ENCODE measurements around a stretch of chr5.

DNA sequence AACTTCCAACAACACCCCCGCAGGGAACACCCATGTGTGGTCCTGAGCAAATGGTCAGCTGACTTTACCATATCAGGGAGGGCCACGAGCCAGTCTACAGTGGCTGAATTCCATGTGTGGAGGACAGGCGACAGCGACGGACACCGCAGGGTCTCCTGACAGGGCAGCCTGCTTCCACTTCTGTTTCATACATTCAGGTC lies 415.6 kb downstream of the DTWD2 start:
- PRO-cap, result no peak

DNA sequence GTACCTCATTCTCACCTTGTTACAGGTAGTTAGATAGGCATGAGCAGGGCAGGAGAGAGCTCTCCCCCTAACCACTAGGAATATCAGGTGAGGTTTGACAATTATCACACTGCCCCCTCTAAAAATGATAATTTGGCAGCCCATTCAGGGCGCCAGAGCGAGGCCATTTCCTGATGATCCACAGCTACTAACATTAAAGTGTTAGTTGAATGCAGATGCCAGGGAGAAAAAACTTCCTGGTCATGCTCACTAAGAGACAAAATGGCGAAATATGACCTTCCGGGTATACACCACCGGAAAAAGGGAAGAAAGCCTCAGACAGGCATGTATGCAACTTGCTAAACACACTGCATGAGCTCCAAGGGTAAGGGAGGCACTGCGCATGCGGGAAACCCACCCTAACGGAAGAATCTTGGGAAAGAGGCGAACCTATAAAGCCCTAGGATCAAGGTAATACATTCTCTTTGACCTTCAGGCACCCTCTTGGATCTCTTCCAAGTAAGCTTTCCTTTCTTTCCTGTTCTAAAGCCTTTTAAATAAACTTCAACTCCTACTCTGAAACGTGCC lies 65.1 kb downstream of the DTWD2 start:
- PRO-cap, result no peak

DNA sequence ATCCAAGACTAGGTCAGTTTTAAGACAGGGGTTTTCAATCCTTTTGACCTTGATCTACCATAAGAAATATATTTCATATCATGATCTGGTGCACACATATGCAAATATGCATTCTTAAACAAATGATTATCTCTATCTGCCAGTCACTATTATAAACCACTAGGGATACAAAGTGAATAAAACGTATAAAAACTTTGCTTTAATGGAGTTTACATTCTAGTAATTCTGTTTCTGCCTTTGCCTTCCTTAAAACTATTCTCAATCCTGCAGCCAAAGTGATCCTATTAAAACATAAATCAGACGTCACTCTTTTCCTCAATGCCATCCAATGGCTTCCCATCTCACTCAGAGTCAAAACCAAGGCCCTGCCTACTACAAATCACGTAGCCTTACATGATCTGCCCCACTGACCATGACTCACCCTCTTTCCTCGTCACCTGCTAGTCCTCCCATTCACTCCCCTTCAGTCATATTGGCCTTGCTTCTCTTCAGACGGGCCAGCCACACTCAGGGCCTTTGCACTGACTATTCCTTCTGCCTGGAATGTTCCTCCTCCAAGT lies 39.1 kb upstream of the DMXL1 start:
- PRO-cap, result no peak

- PRO-cap, result no peak
Measured at GRCh38 chr5:119140899-119141405, 70.1 kb downstream of the DMXL1 start.

GRCh38 chr5:119271609-119271920 lies 84.3 kb upstream of the TNFAIP8 start:
- PRO-cap, result no peak

GRCh38 chr5:119291371-119292261 lies 64.2 kb upstream of the TNFAIP8 start:
- PRO-cap, result no peak

DNA sequence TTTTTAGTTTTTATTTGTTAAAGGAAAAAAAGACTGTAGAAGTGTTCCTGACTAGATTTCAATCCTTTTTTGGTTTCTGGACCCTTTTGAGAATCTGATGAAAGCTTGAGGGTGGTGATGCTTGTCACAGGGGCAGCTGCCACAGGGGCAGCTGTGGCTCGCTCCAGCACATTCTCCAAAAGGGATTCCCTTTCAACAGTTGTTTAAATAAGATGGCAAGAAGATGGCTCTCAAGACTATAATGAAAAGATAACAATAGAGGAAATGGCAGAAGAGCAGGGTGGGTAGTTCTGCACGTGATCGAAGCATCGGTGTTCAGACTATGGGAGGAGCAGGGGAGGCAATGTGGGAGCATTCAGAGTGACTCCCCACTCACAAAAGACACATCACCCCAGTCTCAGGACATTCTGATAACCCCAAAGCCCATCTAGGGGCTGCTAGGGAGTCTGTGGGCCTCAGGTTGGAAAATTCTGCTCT lies 46.5 kb upstream of the TNFAIP8 start:
- PRO-cap, result no peak

DNA sequence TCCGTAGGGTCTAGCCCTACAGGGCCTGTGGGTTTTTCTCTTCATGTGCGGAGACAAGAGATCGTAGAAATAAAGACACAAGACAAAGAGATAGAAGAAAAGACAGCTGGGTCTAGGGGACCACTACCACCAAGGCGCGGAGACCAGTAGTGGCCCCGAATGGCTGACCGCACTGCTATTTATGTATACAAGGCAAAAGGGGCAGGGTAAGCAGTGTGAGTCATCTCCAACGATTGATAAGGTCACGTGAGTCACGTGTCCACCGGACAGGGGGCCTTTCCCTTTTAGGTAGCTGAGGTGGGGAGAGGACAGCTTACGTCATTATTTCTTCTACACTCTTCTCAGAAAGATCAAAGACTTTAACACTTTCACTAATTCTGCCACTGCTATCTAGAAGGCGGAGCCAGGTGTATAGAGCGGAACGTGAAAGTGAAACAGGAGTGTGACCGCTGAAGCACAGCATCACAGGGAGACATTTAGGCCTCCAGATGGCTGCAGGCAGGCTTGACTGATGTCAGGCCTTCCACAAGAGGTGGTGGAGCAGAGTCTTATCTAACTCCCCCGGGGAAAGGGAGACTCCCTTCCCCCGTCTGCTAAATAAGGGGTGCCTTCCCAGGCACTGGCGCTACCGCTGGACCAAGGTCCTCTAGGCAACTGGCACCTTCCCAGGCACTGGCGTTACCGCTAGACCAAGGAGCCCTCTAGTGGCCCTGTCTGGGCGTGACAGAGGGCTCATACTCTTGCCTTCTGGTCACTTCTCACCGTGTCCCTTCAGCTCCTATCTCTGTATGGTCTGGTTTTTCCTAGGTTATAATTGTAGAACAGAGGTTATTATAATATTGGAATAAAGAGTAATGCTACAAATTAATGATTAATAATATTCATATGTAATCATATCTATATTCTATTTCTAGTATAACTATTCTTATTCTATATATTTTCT lies 6.1 kb upstream of the PRR16 start:
- PRO-cap, result no peak

- PRO-cap, result no peak
Measured at GRCh38 chr5:120464802-120465980, 1.1 kb downstream of the PRR16 start.

DNA sequence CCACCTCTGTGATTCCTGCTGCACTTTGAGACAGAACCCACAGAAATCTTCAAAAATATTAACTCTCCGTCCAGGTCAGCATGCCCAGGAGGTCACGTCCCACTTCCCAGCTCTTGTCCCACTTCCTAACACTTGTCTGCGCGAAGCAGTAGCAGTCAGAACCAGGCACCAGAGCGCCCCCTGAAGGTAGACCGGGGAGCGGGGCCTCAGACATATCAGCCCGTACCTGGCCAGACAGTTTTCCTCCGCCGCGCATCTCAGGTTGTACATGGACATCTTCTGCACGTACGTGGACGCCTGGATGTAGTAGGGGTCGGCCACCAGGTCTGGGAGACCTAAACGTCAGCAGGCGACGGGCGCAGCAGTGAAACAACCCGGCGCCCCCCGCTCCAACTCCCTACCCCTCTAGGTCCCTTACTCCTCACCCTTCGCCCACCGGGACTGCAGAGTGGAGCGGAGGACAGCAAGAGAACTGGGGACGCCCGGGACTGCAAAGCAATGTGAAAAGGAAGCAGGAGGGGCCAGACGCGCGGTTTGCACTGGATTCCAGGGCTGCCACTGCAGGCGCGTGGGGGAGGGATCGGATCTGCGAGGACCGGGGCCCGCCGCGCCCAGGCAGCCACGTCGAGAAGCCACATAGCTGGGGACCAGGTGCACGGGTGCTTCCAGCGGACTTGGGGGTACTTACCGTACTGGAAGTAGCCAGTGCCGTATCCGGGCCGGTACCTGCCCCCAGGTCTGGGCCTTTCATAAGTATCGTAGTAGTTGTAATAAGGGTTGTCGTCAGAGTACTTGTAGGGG lies 1.2 kb downstream of the LOX start:
- PRO-cap, result no peak

GRCh38 chr5:122311031-122311394 lies 1.0 kb upstream of the SNCAIP start:
- PRO-cap, result no peak

- PRO-cap, result no peak
Measured at GRCh38 chr5:122415284-122415987, 103.4 kb downstream of the SNCAIP start.

- PRO-cap, result no peak
Measured at GRCh38 chr5:122475626-122476066, 163.6 kb downstream of the SNCAIP start.

- PRO-cap, result no peak
Measured at GRCh38 chr5:122844807-122845183, 618 bp upstream of the SNX24 start.

- PRO-cap, result no peak
Measured at GRCh38 chr5:123019622-123020024, 16.9 kb downstream of the PPIC start.

DNA sequence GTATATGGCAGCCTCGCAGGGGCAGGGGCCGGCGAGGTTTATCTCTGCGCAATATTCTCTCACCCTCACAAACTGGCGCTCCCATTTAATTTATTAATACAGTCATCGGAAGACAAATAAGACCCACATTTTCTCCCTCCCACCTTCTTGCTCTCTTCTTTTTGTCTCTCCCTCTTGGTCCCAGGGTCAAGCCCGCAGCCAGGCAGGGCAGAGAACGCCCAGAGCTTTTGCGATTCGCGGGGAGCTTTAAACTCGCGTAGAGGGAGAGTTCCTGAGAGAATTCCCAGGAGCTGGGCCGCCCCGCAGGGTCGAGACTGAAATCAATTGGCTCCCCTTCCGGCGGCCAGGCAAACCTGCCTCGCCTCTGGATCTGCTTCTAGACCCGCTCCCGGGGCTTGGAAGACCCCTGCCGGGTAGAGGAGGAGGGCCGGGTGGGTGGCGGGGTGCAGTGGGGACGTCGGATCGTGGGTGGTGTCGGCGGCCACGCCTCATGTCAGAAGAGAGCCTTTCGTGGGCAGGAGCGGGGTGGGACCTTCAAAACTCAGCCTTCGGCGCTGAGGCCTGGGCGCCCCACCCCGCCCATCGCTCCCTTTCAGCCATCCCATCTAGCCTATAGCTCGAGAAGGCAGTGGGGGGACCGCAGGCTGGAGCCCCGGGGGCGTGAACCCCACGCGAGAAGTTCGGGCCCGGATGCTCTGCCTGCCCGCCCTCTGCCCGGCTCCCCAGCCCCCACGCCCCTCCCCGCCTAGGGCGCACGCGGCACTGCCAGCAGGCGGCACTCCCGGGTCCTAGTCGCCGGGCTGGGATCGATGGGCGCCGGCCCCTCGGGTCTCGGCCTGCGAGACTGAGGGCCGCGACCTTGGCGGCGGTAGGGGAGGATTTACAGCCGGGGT lies 6.0 kb downstream of the PRDM6 start:
- PRO-cap, result no peak

DNA sequence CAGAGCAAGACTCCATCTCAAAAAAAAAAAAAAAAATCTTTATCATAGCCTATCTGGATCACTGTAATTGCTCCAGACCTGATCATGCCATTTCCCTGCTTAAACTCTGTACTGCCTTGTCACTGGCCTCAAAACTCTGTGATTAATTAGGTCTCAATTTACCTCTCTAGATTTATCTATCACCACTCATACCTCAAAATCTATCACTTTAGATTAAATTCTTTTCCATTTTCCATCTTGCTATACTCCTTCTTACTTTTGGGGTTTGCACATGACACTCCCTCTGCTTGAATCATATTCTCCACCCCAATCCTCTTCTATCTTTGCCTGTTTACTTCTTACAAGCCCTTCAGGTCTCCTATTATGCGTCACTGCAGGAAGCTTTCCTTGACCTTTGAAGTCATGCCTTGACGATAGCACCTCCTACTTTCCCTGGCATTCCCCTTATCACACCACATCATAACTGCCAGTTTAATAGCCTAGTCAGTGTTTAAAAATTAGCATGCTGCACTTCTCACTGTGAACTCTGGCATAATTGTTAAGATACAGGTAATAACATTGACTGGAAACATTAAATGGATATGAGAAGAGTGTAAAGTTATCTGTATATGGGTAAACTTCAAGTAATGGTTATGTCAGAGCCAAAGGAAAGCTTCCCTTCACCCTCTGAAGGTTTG lies 37.0 kb upstream of the CEP120 start:
- PRO-cap, result no peak

DNA sequence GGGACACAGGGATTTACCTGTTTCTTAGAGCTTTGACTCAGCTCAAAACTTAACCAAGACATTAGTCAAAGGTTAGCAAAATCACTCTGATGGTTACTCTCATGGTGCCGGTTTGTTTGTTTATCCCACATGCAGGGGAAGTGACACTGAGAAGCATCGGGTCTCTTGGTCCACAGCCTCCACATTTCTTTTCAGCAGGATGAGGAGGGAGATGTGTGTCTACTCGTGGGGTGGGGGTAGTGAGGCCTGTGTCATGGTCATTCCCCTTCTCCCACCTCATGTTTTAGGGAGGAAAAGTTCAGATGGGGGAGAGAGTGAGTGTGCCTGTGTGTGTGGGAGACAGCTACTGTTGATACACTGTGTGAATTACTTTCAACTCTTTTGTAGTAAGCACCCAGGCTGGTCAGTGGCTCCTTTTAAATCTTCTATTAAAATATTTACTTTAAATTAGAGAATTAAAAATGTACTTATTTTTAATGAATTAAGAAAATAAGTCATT lies 1.2 kb downstream of the CSNK1G3 start:
- PRO-cap, result no peak

DNA sequence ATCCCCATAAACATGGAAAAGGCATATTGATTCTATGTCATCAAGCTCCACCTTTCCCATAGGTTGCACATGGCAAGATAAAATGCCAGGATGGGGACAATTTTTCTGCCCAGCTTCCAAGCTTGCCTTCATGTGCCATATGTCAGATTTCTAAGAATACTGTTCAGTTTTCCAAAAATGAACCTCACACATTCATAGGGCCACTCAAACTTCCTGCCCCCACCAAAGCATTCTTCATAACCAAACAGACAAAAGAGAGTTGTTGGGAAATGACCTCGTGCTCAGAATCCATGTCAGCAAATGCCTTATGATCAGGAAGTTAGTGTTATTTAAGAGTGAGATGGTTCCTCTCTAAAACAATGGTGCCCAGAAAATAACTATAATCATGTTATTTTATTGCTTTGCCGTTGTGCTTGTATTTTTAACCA lies 208.3 kb downstream of the ZNF608 start:
- PRO-cap, result no peak

- PRO-cap, result no peak
Measured at GRCh38 chr5:124649528-124650048, 96.9 kb downstream of the ZNF608 start.